Measurements from ENCODE around the genes PCP4, PRDM15 and C2CD2.

DNA sequence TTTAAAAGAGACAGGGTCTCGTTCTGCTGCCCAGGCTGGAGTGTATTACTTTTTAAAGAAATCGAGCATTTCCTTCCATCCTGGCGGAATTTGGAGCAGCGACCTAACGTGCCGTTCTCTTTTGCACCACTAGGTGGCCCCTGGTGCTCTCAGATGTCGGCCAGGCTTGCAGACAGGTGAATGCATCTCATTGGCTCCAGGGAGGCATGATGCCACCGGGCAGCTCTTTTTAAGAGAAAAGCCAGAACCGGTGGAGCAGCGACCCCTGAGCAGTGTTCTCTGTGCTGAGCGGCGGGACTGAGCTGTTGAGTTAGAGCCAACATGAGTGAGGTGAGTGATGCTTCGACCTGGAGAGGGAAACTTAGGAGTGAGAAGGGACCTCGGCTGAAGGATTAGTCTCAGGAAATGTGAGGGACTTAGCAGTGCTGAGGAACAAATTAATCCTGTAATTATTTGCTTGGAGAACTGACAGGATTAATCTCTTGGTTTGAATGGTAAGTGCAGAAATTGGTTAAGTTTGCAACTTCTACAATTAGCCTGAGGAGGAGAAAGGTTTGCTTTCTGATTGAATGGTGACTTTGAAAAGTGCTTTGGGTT lies at the start of gene PCP4:
PCP4 (plus strand) TSS at position 258 of the 597 bp plus-strand sequence.
- PRO-cap = no peak

DNA sequence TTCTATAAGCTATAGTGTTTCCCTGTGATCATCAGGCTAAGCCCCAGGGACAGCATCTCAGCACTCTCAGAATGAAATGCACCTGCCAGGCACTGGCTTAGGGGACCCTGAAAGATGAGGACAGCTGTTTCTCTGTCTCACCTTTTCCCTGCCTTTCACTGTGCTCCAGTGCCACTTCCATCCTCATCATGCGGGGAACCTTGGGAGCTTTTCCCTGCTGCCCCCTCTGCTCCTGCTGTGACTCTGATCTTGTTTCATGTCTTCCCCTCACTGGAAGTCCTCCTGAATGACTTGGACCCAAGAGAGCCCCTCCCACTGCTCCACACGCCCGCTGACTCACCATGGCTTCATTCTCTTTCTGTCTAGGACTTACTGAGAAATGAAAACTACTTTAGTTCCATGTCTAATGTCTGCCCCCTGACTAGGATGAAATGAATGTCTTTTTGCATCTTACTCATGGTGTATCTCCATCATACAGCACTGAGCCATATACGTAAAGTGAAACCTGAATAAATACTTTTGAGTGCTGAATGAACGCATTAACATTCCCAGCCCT lies 182.0 kb downstream of the PCP4 start:
- PRO-cap = no peak

DNA sequence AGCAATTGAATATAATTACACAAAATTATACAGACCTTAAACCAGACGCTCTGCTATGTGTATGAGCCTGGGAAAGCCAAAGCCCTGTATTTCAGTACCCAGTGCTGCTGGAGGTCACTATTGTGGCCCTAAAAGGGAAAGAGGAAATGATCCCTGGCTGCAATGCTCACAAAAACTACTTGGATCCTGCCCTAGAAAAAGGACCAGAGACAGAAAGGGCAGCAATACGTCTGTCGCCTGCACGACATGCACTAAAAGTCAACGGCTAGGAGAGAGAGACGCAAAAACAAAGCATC lies 284.4 kb downstream of the DSCAM start:
- PRO-cap = no peak

GRCh38 chr21:41147079-41147505 lies 20.9 kb upstream of the BACE2 start:
- PRO-cap = no peak

DNA sequence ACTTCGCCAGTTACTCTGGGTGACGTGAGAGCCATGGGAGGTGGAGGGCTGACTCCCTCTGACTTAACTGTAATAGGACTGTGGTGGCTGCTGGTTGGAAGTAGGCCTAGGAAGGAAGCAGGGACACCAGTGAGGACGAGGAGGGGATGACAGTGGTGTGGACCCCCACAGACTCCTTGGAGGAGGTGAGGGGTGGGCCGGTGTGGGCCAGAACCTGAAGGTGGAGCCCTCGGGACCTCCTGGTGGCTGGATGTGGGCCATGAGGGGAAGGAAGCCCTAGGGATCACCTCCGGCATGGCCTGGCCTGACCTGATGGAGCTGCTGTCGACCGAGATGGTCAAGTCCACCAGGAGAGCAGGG lies 54.6 kb downstream of the BACE2 start:
- PRO-cap = no peak

- PRO-cap = no peak
Measured at GRCh38 chr21:41458389-41458843, 32.4 kb downstream of the MX1 start.

GRCh38 chr21:41489330-41489728 lies 18.6 kb downstream of the TMPRSS2 start:
- PRO-cap = no peak

DNA sequence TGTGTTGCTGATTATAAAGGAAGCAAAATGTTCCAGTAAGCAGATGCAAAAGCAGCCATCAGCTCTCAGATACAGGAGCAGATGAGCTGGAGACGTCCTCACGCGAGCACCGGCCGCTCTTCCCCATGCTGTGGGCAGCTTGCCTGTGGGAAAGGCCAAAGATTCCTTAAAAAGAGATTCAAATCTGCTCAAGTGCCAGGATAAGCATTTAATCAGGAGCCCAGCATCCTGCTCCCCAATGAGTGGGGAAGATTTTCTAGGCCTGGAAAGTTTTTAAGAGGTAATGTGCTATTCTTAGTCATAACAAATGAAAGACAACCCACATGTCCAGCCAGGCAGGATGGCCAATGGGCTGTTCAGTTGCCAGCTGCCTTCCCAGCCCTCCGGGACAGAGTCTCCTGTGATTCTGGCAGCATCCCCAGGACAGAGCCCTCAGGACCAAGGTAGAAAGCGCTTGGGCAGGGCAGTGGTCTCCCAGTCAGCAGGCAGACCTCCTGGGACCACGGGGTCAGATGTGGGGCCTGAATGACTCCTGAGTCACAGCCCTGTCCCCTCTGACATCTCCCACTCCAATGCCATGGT lies 108.2 kb upstream of the TMPRSS2 start:
- PRO-cap = no peak

DNA sequence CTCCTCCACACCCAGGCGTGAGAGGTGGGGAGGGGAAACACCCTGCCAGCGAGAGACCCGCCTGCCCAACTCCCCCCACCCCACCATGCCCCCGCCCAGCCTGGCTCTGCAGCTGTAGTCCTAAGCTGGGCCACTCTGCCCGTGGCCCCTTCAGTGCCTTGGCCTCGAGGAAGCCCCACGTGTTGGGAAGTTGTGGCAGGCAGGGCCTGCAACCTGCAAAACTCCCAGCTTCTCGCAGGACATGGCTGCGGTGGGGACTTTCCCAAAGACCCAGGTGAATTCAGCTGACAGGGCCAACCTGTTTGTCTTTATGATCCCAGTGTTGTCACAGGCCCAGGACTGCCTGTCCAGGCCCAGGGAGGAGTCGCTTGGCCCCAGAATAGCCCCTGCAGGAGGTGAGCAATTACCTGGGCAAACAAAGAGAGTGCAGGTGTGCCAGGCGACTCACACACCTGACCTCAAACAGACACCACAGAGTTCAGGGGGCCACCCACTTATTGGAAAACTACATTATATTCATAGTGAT lies 62.8 kb downstream of the RIPK4 start:
- PRO-cap = bidirectional peak, plus-strand start at position 418 of the sequence, minus-strand start at position 234 of the sequence

- PRO-cap = bidirectional peak, plus-strand start at chr21:41761553, minus-strand start at chr21:41761375
Measured at GRCh38 chr21:41761074-41761688, 5.7 kb downstream of the RIPK4 start.

DNA sequence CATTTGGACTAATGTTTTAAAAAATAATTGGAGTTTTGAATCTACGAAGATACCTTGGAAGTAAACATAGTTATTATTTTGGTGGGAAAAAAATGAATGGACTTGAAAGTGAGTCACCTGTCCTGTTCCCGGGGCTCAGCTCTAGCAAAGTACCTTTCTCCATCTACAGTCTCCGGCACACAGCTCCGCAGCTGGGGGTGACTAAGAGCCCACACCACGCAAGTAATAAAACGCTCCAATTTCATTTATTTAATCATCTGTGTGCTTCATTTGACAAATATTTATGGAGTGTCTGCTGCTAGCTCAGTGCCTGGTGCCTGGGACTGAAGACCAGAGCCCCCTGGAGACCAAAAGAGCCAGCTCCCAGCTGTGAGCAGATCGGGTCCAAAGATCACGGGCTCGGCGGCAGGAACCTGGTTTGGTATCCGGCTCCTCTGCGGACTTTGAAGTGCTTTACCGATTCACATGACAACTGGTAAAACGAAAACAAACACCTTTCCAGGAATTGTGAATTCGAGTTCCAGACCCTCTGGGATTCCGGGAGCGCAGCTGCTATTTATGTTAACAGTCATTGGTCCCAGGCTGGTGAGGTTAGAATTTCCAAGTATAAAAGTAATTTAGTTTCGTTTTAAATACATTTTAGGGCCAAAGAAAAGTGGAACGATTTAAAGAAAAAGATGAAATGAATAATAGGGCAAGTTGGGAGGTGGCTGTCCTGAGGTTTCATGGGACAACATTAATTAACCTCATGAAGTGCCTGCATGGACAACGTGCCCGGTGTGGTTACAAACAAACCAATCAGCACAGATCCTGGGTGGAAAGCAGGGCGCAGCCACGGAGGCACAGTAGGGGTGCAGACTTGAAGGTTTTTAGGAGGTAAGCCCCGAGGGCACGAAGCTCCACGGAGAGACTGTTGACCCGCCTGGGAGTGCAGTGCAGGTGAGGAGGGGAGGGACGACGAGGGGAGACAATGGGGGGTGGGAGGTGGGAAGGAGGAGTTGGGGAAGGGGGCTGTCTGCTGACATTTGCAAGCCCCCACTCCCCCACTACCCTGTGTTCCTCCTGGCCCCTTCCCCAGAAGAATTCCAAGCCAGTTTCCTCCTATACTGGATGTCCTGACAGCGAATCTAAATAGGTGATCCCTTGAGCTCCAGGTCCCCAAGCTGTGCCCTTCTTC lies 2.0 kb upstream of the RIPK4 start:
- PRO-cap = bidirectional peak, plus-strand start at position 523 of the sequence, minus-strand start at position 325 of the sequence

- PRO-cap = no peak
Measured at GRCh38 chr21:41769820-41770371, 3.0 kb upstream of the RIPK4 start.

DNA sequence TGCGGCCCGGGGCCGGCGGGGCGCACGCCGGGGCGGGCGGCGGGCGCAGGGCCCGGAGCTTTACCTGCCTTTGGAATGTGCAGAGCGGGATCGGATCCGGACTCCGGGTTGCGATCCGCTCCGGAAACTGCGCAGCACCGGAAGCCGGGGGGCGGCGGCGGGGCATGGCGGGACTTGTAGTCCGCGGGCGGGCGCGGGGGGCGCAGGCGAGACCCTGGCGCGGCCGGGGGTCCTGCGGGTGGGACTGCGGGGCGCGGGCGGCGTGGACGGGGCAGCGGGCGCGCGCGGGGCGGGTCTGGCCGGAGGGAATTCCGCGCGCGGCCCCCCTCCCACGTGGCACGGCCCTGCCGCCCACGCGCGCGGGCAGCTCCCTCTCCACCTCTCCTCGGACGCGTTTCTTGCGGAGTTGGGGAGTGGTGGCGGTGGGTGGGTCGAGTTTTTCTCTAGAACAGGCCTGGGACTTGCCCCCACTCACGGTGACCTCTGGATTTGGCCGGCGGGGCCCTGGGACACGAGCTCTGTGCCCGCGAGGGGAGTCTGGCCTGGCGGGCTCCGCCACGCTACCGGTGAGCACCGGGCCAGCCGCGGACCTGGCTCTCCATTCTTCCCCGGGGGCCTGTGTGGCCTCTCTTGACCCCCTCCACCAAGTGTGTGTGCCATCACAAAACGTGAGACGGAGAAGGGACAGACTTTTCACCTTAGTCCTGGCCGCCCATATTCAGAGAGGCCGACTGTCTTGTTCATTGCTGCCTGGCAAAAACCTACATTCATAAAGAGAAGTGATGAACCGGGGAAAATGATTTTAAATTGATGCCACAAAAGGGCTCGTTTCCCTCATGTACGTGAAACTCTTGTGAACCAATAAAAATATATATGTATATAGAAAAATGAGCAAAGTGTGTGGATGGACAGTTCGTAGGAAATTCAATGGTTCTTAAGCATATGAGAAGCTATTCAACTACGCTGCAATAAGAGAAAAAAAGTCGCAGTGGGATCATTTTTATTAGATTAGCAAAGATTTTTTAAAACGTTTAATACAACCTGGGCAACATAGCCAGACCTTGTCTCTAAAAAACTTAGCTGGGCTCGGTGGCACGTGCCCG lies at the start of gene PRDM15:
PRDM15 (minus strand) TSS at position 139 of the 1,103 bp plus-strand sequence.
- PRO-cap = bidirectional peak, plus-strand start at position 179 of the sequence, minus-strand start at position 77 of the sequence; unidirectional peak, minus-strand start at position 592 of the sequence

DNA sequence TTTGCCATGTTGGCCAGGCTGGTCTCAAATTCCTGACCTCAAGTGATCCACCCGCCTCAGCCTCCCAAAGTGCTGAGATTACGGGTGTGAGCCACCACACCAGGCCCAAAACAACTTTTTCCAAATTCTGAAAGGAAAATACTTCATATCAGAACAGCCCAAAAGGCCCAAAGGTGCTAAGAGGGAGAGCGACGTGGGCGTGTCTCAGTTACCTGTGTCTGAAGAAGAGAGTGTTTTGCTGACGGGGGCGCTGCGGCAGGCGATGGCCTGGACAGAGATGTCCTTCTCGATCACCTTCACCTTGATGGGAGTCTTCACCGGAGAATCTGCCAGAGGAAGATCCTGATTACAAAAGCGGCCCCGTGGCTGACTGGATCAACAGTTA lies 26.4 kb upstream of the PRDM15 start:
- PRO-cap = no peak

- PRO-cap = no peak
Measured at GRCh38 chr21:41950797-41951752, 2.7 kb downstream of the C2CD2 start.

DNA sequence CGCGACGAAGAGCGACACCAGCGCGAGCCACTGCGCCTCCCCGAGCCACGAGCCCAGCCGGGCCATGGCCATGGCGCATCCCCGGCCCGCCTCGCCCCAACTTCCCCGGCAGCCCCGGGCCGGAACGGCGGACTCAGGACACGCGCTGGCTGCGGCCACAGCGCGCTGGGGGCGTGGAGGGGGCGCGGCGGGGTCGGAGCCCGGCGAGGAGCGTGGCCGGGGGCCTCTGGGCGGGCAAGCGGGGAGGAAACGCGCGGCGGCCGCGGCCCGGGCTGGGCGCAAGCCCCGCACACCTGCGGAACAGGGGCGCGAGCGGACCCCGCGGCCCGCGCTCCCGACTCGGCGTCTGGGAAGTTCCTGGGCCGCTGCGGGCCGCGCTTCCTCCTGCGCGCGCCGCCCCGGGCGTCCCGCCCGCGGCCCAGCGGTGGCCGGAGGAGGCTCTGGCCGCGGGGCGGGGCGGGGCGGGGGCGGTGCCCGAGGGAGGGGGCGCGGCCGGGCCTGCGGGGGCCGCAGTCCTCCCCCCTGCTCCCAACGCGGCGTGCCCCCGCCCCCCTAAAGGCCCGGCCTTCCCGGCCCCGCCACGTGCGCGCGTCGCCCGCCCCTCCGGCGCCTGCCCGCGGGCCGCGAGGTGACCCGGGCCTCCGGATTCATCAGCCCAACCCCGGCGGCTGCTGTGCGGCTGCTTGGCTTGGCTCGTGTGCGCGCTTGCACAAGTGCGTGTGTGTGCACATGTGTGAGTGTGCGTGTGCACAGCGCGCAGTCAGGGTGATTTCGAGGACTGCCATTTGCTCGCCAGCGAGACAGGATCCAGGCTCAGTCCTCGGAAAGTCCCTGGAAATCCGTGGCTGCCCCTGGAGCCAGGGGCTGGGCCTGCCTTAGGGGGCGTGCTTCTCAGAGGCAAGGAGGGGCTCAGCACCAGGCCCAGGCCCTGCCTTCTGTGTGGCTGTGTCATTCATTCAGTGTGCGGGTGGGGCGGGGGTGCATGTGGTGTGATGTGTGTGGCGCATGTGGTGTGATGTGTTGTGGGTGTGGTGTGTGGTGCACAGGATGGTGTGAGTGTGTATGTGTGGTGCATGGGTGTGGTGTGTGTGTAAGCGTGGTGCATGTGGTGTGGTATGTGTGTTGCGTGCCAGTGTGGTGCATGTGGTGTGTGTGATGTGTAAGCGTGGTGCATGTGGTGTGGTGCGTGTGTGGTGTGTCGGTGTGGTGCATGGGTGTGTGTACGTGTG lies at the start of gene C2CD2:
C2CD2 (minus strand) TSS at position 442 of the 1,229 bp plus-strand sequence.
- PRO-cap = unidirectional peak, minus-strand start at position 409 of the sequence

DNA sequence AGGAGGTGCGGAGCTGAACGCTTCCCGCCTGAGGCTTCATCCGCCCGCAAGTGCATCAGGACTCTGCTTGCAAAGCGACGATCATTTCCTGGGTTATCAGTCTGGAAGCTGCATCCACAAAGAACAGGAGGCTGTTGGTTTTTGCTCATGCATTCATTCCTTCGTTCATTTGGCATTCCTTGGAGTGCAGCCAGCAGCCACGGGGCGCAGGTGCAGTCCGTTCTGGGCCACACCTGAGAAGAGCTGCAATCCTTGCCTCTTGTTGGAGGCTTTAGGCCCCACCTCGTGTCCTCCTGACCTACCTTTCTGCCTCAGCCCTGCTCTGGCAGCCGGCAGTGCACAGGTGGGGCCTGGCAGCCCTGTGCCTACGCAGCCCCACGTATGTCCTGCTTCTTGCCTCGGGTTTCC lies 19.6 kb upstream of the C2CD2 start:
- PRO-cap = no peak

- PRO-cap = no peak
Measured at GRCh38 chr21:41990902-41991689, 19.1 kb downstream of the ZBTB21 start.

DNA sequence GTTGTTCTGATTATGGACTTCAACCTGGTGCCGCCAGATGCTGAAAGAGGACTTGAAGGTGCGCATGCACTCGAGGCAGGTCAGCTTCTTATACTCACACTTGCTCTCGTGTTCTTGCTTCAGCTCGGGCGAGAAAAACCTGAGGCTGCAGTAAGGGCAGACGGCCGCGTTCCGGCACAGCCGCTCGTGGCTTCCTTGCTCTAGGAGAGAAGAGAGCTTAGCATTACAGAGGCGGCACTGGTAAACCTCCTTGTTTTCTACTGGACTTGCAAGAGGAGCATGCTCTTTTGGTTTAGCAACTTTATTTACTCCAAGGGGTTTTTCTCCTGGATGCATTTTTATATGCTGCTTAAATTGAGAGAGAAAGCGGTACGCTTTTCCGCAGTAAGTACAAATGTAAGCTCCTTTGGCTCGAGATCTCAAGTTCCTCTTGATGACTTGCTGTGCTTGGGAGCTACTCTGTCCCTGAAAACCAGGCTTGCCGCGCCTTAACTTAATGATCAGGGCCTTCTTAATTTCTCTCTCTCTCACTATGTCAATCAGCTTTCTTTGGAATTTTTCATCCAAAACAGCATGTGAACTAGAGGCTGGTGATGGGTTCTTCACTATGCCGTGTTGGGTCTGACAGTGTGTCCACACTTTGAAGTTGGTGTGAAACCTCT lies 18.3 kb downstream of the ZBTB21 start:
- PRO-cap = no peak

- PRO-cap = no peak
Measured at GRCh38 chr21:42006803-42007196, 3.4 kb downstream of the ZBTB21 start.